Retinal pigment epithelial cell (primary cell): ENCODE data around the gene PHF2.

DNA sequence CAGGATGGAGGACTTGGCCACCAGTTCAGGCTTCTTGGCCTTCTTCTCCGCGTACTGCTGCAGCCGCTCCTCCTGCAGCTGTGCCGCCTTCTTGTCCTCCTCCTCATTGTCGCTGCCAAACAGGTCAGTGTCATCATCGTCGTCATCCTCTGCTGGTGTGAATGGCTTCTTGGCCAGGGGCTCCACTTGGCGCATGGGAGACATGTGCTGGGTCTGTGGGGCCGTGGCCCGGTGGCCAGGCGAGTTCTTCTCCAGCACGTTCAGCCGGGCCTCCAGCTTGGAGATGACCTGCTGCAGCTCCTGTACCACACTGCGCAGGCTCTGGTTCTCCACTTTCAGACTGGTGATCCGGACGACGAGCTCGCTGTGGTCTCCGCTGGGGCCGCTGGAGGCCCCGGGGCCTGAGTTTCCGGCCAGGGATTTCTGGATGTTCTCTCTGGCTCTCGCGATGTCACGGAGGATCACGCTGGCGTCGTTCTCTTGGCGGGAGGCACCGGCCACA lies 40.7 kb downstream of the ZNF484 start:
- RRBS: 96% methylated on average over 5 of the region's 30 CpGs

- RRBS: no CpG with 5 or more reads among the region's 6 CpGs
These were observed 1.5 kb upstream of the FGD3 start for GRCh38 chr9:92945866-92946149.

- RRBS: no CpG with 5 or more reads among the region's 10 CpGs
These were observed 2.6 kb upstream of the CARD19 start for GRCh38 chr9:93093323-93093934.

- RRBS: 94% methylated on average over 2 of the region's 15 CpGs
These were observed 13.4 kb downstream of the NINJ1 start for GRCh38 chr9:93120481-93121215.

DNA sequence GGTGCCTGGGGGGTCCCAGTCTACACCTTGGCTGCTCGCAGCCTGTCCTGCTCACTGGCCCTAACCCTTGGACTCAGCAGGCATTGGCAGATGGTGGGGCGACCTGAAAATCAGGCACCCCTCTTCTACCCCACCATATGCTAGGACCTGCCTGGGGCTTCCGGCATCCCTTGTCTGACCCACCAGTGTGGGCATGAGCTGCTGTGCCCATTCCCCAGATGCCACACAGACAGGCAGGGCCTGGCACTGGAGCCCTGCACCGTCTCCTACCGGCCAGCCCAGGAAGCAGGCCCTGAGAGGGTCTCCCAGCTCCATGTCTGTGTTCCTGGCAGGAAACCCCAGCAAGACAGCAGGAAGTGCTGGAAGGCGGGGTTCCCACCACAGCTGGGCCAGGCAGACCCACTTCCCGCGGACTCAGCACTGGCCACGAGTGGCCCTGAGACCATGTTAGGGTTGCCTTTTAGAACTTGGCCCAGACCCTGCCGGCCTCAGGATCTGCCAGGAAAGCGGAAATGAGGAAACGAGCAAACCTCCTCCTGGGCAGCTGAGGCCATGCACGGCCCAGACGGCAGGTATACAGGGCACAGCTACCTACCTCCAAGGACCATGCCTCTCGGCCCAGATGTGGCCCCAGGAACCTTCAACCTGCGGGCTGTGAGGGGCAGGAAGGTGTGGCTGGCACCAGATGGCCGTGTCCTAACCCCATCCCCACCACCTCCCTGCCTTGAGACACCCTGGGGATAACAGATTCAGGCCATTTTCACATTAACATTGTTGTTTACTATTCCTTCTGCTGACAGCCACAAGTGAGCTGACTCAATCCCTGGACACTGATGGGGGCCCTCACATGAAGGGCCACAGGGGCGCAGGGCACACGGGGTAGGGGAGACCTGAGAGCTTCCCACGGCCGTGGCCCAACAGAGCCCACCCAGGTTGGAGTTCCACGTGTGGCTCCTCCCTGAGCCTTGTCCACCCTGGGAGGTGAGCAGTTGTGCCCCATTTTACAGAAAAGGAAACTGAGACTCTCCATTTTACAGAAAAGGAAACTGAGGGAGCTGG lies 2.8 kb downstream of the NINJ1 start:
- RRBS: 93% methylated on average over 3 of the region's 22 CpGs

DNA sequence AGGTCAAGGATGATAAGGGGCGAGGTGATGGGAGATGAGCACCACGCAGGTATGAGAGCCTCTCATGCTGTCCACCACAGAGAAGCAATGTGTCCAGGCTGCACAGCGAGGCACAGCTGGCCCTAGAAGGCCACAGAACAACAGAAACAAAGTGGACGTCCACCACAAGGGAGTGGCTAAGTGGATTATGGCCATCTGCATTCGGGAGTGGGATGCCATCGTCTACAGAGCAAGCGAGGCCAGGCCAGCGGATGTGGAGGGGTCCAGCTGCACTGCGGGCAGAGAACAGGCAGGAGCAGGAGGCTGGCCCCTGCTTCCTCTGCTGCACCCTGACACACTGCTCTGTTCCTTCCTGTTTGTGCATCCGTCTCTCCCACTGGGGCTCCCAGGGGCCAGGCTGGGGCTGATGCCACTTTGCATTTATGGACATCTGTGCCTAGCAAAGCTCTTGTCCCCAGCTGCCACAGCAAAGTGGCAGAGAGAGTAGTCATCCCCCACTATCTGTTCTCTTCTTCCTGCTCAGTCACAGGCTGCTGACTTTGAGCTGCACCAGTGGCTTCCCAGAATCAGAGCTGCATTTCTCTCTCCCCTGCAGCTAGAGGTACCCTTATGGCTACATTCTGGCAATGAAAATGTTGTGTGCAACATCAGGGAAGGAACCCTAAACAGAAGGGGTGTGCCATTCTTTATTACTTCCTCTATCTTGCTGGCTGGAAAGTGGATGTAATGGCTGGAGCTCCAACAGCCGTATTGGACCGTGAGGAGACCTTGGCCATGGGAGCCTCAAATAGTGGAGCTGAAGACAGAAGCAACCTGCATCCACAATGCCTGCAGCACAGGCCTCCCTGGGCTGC lies 4.1 kb upstream of the NINJ1 start:
- RRBS: no CpG with 5 or more reads among the region's 12 CpGs

DNA sequence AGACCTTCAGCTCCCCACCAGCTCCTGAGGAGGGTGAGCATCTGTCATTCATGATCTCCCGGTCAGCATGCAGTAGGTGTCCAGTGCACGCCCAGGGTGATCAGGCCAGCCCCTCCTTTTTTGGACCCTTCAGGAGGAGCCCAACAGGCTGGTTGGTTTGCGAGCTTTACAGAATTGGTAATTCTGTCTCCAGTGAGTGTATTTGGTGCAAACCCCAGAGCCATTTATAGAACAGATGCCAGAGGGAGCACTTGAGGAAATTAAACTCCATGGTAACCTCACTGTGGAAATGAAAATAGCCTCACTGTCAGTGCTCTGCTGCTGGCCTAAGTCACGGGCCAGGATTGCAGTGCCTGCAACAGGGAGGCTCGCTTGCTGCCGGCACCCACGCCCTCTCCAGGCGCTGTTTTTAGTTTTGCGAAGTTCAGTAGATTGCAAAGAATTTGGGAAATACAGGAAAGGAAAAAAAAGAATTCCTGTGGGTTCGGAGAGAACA lies 23.5 kb downstream of the WNK2 start:
- RRBS: no CpG with 5 or more reads among the region's 10 CpGs

DNA sequence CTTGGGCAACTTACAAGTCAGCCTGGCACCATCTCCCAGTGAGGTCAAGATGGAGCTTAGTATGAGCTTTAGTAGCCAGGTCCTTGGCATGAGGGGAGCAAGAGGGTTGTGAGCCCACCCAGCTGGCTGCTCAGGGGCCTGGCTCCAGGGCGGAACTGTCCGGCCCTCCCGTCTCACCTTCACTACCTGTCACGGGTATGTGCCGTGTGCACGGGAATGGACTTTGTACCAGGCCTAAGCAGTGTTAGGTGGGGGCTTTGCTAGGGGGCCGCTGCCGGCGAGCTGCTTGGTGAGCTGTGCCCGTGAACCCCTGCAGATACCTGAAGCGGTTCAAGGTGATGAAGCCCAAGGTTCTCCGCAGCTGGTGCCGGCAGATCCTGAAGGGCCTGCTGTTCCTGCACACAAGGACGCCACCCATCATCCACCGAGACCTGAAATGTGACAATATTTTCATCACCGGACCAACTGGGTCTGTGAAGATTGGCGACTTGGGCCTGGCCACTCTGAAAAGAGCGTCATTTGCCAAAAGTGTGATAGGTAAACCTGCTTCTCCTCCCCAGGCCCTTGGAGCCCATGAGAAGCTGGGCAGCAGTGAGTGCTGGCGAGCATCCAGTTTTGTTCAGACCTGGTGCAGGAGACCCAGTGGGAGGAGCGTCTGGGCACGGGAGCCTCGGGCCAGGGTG lies 46.8 kb downstream of the WNK2 start:
- RRBS: 85% methylated on average over 7 of the region's 22 CpGs

- RRBS: no CpG with 5 or more reads among the region's 19 CpGs
These were observed 84.8 kb downstream of the WNK2 start for GRCh38 chr9:93268378-93269414.

DNA sequence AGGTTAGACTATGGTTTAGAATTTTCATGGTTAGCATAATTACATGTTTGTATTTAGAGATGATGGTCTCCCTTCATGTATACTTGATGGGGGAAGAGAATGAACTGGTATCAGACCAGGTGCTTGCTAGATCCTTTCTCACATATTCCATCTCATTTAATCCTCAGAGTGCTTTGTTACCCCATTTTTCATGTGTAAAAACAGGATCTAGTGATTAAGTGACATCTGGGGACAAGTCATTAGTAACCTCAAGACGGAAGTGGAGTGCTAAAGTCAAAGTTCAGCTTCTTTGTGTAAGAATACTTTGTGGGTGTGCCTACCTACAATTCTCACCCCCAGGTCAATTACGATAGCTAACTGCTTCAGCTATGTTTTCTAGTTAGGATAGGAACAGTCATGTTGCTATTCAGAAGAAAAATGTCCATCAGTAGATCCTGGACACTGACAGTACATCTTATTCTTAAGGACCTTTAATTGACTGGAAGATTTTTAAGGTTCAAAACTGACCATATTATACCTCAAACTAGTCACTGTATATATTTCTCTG lies 3.1 kb upstream of the FAM120AOS start:
- RRBS: no CpG with 5 or more reads among the region's 2 CpGs

GRCh38 chr9:93470965-93471456 lies 17.6 kb upstream of the FAM120AOS start:
- RRBS: no CpG with 5 or more reads among the region's 6 CpGs

- RRBS: no CpG with 5 or more reads among the region's 10 CpGs
These were observed 58.9 kb upstream of the FAM120AOS start for GRCh38 chr9:93512042-93512841.

DNA sequence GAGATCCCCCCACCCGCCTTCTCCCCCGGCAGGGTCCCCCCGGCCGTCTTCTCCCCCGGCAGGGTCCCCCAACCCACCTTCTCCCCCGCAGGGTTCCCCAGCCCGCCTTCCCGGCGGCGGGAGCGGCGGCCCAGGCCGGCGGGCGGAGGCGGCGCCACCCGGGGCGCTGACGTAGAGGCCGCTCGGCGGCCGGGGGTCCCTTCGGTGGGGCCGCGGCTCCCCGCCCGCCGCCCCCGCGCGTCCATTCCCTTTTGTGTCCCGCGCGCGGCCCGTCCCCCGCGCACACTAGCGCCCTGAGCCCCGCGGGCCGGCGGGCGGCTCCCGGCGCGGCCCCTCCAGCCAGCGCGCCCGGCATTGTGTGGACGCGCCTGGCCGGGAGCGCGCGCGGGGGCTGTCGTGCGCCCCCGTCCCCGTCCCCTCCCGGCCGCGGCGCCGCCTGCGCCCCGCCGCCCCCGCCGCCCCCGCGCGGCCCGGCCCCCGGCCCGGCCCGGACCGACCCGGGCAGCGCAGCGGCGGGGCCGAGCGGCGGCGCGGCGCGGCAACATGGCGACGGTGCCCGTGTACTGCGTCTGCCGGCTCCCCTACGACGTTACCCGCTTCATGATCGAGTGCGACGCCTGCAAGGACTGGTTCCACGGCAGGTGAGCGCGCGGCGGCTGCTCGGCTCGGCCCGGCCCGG lies at the start of gene PHF2:
Gene PHF2 (plus strand): TSS at position 354 of the 679 bp plus-strand sequence.
- RRBS: under 1% methylated on average over 43 of the region's 112 CpGs

DNA sequence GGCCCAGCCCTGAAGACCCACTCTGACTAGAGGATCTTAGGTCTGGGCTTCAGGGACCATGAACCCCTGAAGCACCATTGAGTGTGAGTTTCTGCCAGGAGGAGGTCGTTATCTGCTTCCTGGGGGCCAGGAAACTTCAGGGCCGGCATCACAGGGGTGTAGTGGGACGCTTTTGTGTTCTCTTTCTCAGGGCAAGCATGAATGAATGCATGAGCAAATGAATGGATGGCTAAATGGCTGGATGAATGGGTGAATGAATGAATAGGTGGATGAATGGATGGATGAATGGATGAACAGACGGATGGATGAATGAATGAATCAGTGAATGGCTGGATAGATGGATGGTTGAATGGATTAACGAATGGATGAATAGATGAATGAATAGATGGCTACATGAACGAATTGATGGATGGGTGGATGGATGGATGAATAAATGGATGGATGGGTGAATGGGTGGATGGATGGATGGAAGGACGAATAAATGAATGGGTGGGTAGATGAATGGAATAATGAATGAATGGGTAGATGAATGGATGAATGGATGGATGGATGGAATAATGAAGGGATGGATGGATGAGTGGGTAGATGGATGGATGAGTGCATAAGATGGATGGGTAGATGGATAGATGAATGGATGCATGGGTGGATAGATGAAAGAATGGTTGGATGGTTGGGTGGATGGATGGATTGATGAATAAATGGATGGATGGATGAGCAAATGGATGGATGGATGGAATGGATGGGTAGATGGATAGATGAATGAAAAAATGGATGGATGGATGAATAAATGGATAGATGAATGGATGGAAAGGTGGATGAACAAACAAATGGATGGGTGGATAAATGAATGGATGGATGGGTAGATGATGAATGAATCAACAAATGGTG lies 85.0 kb downstream of the PHF2 start:
- RRBS: no CpG with 5 or more reads among the region's 7 CpGs

DNA sequence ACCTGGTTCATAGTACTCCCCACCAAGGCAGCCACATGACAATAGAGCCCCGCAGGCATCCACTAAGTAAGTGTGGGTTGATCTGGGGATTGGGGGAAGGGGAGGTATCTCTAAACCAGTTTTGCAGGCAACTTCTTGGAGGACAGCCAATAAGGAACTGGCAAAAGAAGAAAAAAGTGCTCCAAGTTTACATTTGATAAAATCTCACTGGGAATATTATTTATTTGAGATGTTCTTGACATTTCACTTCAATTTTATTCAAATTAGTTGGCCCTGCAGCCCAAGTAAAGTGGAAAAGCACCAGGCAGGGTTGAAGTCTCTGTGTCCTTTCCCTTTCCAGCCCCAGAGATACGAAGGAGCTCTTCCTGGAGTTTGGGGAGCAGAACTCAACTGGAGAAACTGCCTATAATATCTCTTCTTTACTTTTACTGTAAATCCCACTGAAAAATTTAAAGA lies 8.4 kb downstream of the FBP1 start:
- RRBS: no CpG with 5 or more reads among the region's 2 CpGs

DNA sequence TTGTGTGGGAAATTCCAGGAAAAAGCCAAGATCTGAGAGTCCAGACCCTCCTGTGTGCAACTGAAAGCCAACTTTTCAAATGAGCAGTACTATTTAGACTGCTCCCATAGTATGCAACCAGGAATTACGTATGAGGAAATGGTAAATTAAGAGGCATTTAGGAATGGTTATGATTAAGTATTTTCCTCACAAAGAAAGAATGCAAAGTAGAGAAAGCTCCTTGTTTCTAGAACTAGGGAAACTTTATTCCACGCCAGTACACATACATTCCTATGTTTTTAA lies 55.9 kb downstream of the AOPEP start:
- RRBS: no CpG with 5 or more reads among the region's 2 CpGs

- RRBS: no CpG with 5 or more reads among the region's 3 CpGs
These were observed 79.1 kb downstream of the AOPEP start for GRCh38 chr9:94805474-94806061.

- RRBS: no CpG with 5 or more reads among the region's 5 CpGs
These were observed 79.9 kb downstream of the AOPEP start for GRCh38 chr9:94806062-94807084.

DNA sequence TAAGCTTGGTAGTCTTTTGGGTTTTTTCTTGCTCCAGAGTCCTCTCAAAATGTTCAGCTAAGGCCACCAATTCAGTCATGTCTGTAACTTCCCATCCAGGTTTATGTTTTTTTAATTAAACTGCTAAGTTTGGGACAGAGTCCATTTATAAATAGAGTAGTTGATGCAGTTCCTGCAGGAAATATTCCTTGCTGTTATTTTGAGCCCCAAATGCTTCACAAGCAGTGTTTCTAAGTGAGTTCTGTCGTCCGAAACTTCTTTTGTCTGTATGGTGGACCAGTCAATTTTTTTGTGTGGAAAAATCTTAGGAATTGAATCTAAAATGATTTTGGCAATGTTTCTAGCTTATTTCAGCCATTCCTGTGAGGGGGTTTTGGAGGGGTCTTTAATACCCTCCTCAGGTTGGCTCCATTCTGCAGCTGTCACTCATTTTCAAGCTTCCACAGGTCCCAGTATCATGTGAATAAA lies 155.0 kb downstream of the AOPEP start:
- RRBS: no CpG with 5 or more reads among the region's 2 CpGs

DNA sequence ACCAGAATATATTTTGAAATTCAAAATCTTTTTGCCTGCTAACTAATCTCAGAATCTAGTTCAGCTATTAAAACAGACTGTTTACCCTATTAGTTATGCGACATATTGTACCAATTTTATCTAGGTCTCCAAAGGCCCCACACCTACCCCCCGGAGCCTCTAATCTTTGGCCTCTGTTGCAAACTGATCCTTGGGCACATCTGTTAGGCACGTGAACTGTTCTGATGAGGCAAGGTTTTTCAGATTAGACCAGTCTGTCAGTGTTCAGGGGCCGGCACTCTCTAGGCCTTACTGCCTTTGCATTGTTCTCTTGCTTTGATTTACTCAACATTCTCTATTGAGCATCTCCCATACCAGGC lies 244.9 kb downstream of the AOPEP start:
- RRBS: no CpG with 5 or more reads among the region's 4 CpGs